Osteoblast (primary cell): ENCODE data around the gene COLGALT1.

GRCh38 chr19:17515935-17516462 lies 4.5 kb downstream of the PGLS start:
- CAGE, long polyA plus RNA: no peak
- RRBS: no CpG with 5 or more reads among the region's 19 CpGs

DNA sequence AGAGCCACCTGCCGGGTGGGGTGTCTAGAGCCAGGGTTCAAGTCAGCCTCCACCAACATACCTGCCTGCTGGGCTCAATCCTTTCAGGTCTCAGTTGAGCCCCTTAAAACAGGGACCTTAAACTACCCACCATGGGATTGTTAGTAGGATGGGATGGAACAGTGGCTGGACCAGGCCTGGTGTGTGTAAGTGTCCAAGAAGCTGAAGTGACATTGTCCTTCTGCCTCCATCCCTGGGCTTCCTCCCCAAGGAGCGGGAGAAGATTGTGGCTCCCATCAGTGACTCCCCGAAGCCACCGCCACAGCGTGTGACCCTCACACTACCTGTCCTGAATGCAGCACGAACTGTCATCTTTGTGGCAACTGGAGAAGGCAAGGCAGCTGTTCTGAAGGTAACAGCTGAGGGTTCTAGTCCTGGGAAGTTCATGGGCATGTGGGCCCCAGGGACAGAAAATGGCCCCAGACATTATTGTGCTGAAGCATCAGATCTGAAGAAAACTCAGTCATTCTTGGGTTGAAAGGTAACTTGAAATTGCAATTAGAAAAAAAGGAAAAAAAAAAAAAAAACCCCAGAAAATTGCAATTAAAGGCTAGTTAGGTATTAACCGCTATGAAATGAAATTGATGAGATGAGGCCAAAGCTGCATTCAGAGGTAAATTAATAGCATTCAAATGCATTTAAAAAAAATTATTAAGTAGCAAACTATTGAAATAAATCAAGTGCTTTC lies 6.2 kb downstream of the PGLS start:
- CAGE, long polyA plus RNA: no peak
- RRBS: no CpG with 5 or more reads among the region's 7 CpGs

- CAGE, long polyA plus RNA: no peak
- RRBS: 4% methylated on average over 40 of the region's 99 CpGs
These were observed 12.4 kb downstream of the NIBAN3 start for GRCh38 chr19:17539077-17540282.

DNA sequence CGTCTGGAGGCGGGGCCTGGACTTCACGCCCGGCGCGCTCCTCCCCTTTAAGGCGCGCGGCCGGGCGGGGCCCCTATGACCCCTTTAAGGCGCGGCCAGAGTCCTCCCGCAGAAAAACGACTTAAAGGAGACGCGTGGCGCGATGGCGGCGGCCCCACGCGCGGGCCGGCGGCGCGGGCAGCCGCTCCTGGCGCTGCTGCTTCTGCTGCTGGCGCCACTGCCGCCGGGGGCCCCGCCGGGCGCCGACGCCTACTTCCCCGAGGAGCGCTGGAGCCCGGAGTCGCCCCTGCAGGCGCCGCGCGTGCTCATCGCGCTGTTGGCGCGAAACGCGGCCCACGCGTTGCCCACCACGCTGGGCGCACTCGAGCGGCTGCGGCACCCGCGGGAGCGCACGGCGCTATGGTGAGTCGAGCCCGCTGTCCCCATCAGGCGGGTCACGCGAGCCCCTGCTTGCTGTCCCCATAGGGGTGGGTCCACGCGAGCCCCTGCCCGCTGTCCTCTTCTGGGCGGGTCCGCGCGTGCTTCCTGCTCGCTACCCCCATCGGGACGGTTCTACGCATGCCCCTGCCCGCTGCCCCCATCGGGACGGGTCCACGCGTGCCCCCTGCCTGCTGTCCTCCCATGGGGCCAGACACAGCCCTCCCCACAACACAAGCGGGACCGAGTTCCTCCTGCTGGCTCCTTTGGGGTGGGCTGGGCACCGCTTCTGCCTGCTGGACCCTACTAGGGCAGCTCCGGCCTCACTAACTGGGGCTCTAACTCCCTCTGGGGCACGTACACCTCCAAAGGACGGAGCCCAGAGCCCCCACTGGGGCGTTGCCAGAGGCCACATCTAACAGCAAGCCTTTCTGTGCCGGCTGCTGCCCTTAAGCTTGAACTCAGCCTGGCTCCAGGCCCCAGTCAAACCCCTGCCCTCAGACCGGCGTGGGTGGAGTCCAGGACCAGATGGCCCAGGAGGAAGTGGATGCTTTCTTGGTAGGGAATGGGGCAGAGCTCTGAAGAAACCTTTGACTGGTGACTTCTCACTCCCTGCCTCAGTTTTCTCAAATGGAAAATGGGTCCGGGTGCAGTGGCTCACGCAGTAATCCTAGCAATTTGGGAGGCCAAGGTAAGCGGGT lies at the start of gene COLGALT1:
Gene COLGALT1 (plus strand): TSS at position 78 of the 1,118 bp plus-strand sequence.
- CAGE, long polyA plus RNA: start-site peak on the plus strand centred at position 75 of the sequence, 53 bp wide, 824 and 458 reads in 2 replicates; start-site peak on the plus strand centred at position 340 of the sequence, 55 bp wide, 72 and 50 reads in 2 replicates
- RRBS: 2% methylated on average over 35 of the region's 98 CpGs

DNA sequence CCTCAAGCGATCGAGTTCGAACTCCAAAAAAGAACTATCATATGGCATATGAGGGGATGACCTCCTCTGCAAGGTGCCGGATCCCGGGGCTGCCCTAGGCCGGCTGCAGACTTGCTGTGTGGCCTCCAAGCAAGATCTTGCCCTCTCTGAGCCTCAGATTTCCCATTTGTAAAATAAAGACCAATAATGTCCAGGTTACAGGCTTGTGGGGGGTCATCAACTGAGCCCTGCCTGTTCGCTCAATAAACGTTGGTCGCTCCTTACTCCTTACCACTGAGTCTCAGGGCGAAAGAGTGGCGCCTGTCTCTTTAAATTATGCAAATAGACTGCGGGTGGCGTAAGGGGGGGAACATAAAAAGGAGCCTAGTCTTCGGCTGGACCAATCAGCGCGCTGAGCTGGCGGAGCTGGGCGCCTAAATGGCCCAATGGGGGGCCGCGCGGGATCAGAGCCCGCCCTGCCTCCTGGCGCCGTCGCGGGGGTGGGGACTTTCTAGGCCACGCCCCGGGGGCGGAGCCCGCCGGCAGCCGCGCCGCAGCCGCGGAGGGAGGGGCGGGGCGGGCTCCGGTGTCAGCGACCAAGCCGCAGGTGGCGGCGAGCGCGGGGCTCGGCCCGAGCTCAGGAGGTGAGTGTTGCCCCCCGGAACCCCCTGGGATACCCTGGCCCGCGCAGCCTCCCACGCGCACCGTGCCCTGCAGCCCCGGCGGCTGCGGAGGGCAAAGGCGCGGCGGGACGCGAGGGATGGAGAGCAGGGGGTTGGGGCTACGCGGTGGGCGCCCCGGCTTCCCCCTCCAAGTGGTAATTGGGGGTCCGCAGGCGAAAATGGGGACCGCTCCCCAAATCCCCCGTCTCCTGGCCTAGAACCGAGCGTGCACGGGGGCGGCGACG lies 3.8 kb upstream of the FCHO1 start:
- CAGE, long polyA plus RNA: no peak
- RRBS: 2% methylated on average over 34 of the region's 75 CpGs

DNA sequence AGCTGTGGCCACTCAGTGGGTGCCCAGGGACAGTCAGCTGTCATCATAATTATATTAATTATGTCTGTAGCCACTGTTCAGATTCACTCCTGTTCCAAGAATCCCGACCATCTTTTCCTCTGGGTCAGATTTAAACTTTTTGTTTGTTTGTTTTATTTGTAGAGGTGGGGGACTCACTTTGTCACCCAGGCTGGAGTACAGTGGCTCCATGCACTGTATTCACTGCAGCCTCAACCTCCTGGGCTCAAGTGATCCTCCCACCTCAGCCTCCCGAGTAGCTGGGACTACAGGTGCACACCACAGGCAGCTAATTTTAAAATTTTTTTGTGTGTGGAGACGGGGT lies 977 bp downstream of the B3GNT3 start:
- CAGE, long polyA plus RNA: no peak
- RRBS: no CpG with 5 or more reads among the region's 3 CpGs

DNA sequence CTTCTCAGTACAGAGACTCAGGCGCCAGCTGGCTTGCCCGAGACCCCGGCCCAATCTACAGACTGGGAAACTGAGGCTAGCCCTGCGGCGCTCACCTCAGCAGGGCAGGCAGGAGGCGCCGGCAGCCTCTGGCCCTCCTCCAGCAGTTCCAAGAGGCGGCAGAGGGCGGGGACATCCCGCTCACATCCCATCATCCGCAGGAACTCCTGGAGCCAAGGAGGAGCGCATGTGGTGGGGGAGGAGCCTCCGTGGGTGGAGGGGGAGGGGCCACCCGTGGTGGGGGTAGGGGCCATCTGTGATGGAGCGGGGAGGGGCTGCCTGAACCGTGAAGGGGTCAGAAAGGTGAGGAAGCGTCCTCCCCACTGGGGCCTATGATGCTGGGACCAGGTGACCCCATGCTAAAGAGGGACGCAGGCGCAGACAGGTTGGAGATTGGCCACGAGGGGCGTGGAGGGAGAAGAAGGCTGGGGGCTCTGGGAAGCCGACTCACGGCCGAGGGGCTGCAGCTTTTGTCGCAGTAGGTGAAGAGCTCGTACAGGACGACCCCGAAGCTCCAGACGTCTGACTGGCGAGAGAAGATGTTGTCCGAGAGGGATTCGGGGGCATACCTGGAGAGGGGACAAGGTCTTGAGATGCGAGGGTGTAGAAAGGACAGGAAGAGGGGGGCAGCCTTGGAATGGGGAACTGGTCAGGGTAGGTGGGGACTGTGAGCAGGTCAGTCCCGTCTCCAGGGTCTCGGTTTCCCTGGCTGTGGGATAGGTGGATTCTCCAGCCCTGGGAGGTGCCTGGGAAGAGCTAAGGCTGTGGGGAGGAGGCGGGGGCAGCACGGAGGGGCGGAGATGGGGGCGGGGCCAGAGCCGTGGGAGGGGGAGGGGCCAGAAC lies 8.9 kb upstream of the INSL3 start:
- CAGE, long polyA plus RNA: no peak
- RRBS: 52% methylated on average over 5 of the region's 40 CpGs

GRCh38 chr19:17841099-17842269 lies 6.3 kb downstream of the JAK3 start:
- CAGE, long polyA plus RNA: no peak
- RRBS: 59% methylated on average over 7 of the region's 56 CpGs

- CAGE, long polyA plus RNA: no peak
- RRBS: 2% methylated on average over 6 of the region's 29 CpGs
These were observed 327 bp downstream of the RPL18A start for GRCh38 chr19:17860065-17860408.

DNA sequence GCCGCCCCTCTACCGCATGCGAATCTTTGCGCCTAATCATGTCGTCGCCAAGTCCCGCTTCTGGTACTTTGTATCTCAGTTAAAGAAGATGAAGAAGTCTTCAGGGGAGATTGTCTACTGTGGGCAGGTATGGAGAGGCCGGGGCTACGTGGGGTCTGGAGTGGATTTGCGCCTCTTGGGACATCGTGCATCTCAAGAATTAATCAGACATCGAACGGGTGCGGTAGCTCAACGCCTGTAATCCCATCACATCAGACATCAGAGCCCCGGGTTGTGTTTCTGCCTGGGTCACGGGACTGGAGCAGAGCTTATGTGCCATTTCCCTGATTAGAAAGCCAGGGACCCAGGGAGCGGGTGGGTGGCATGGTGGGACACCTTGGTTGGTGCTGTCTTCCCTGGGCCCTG lies 1.6 kb downstream of the RPL18A start:
- CAGE, long polyA plus RNA: no peak
- RRBS: 55% methylated on average over 4 of the region's 18 CpGs

DNA sequence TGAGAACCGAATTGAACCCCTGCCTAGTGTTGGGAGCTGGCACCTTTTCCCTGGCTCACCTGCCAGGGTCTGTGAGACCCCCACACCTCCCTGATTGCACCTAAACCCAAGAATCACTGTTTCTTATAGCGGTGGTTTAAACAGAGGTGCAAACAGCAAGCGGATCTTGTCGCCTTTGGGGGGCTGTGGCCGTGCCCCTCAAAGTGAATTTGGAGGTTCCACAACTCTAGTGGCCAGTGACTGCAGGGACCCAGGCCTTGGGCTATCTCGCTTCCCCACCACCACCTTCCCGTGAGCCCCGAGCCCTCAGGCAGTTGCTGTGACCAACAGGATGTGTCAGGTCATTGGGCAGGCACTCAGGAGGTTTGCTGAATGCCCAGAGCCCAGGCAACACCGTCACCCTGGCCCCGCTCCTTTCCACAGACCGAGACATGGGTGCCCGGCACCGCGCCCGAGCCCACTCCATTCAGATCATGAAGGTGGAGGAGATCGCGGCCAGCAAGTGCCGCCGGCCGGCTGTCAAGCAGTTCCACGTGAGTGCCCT lies 2.9 kb downstream of the RPL18A start:
- CAGE, long polyA plus RNA: no peak
- RRBS: no CpG with 5 or more reads among the region's 21 CpGs

DNA sequence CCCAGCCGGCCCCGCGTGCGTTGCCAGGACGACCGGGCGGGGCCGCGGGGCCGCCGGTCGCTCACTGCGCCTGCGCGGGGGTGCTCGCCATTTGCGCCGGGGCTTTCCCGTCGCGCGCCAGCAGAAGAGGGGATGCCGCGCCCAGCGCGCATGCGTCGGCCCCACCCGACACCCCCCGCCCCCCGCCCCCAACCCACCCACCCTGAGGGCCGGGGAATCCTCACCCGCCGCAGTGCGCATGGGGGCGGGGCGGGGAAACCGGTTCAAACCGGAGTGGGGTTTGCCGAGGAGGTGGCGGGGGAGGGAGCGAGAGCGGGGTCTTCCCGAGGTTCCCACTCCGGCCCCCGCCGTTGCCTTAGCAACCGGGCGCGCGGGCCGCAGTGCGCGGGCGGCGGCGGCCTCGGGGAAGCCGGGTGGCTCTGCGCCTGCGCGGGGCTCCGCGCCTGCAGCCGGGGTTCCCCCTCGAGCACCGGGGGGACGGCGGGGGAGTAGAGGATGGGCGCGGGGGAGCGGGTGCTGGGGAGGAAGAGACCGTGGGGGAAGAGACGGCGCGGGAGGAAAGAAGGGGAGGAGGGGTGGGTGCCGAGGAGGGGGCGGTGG lies 15.2 kb downstream of the CCDC124 start:
- CAGE, long polyA plus RNA: no peak
- RRBS: 1% methylated on average over 44 of the region's 78 CpGs

- CAGE, long polyA plus RNA: no peak
- RRBS: 0% methylated on average over 3 of the region's 13 CpGs
These were observed 12.2 kb downstream of the ARRDC2 start for GRCh38 chr19:18020038-18020763.

GRCh38 chr19:18100492-18101148 lies 3.0 kb downstream of the MAST3 start:
- CAGE, long polyA plus RNA: no peak
- RRBS: 56% methylated on average over 9 of the region's 20 CpGs

DNA sequence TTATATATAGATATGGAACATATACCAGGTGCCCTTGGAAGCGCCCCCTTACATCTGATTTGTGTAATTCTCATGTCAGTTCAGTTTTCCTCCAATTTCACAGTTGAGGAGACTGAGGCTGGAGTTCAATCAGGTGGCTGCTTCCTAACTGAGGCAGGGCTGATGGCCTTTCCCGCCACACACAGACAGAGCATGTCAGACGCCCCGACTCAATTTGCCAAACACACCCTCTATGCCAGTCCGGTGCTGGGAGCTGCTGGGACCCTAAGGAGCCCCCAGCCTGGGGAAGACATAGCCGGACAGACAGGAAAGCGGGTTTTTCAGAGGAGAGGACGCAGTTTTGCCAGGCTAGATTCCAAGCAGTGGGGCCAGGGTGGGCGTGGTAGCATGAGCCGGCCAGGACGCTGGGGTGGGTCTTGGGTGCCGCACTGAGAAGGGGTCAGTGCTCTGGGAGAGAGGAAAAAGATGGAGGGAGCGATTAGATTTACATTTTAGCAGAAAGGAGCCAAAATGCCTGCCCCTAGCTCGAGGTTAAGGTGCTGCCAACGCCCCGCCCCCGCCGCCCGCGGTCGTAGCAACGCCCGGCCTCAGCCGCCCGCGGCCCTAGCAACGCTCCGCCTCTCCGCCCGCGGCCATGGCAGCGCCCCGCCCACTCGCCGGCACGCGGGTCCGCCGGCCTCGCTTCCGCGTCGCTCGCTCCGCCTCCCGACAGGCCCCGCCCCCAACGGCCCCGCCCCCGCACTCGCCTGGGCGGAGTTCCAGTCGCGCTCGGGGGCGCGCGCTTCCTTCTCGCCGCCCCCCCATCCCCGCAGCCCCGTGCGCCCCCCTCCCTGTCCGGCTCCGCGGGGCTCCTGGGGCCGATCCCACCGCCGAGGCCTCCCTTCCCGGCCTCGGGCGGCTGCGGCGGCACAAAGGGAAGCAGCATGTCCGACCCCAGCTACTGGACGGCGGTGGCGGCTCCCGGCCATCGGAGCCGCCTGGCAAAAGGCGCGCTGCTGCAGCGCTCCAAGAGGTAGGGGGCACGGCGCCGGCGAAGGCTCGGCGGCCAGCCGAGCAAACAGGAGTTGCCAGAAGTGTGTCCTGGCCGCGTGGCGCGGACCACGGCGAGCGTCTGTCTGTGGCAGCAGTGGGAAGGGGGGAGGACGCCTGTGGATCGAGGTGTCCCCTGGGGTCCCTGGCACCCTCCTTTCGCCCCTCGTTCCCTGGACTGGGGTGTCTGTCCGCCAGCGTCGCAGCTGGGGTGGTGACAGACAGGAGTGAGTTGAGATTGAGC lies 20.1 kb downstream of the MAST3 start:
- CAGE, long polyA plus RNA: no peak
- RRBS: 3% methylated on average over 42 of the region's 105 CpGs

GRCh38 chr19:18127951-18129013 lies 24.7 kb upstream of the PIK3R2 start:
- CAGE, long polyA plus RNA: no peak
- RRBS: no CpG with 5 or more reads among the region's 21 CpGs

DNA sequence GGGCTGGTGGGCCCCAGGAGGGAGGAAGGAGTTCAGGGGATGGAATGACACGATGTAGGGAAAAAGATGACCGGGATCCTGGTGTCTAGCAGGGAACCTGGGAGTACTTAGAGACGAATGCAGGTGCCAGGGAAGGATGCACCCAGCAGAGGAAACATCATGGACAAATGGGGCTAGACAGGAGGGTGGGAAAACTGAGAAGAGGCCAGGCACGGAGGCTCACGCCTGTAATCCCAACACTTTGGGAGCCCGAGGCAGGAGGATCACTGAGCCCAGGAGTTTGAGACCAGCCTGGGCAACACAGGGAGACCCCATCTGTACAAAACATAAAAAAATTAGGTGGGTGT lies 5.3 kb upstream of the PIK3R2 start:
- CAGE, long polyA plus RNA: no peak
- RRBS: 92% methylated on average over 2 of the region's 6 CpGs

DNA sequence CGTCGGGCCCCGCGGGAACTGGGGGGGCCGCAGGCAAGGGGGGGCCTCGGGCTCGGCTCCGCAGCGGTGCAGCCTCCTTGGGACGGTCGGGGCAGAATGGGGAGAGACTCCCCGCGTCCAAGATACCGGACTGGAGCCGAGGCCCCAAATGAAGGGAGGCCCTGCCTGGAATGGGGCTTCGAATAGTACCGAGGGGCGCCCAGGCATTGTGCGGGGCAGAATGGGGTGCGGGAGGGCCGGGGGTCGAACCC lies 368 bp downstream of the PIK3R2 start:
- CAGE, long polyA plus RNA: no peak
- RRBS: 0% methylated on average over 5 of the region's 22 CpGs

DNA sequence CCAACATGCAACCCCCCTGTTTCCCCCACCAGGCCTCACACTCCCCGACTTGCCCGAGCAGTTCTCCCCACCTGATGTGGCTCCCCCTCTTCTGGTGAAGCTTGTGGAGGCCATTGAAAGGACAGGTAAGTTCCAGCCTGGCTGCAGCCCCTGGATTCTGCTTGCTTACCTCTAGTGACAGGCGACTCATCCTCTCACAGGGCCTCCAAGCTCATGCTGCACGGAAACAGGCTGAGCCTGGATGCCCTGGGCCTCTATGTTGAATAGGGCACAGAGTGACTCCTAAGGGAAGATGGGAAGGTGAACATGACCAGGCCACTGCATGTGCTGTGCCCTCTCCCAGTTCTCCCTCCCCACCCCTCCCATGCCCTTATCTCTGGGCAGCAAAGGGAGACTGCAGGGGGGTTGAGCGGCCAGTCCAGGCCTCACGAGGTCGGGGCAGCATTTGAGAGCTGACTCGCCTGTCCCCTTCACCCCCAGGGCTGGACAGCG lies 7.5 kb downstream of the PIK3R2 start:
- CAGE, long polyA plus RNA: no peak
- RRBS: no CpG with 5 or more reads among the region's 9 CpGs

GRCh38 chr19:18170679-18171521 lies 2.7 kb upstream of the IFI30 start:
- CAGE, long polyA plus RNA: no peak
- RRBS: no CpG with 5 or more reads among the region's 18 CpGs